Umbilical cord (tissue), 2 donors: ENCODE data around the genes GDAP1L1 and R3HDML.

- RAMPAGE, long total RNA = no peak
Measured at GRCh38 chr20:44074193-44075213, 112.5 kb downstream of the JPH2 start.

DNA sequence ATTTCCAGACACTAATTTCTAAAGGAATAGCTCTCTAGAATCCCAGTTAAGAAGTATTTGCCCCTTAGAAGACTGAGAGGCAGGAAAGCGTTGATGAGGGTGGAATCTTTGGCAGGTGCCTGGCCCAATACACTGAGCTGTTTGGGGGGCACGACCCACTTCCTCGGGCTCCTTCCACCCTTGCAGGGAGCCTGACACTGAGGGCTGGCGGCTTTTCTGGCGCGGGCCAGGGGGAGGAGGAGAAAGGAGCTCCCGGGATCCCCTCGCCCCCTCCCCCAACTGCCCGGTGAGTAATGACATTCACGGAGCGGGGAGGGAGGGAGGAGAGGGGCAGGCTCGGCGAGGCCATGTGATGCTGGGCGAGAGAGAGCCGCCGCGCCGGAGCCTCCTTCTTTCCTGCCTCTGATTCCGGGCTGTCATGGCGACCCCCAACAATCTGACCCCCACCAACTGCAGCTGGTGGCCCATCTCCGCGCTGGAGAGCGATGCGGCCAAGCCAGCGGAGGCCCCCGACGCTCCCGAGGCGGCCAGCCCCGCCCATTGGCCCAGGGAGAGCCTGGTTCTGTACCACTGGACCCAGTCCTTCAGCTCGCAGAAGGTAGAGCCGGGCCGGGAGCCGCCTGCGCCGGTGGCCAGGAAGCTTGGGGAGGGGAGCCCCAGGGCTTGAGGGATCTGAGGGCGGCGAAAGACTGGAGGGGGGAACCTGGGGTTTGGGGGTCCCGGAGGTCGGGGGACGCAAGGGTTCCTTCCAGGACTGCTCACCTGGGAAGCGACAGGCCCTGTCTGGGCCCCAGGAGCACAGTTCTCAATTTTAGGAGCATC, at the start of gene GDAP1L1:
TSS of gene GDAP1L1 (plus strand) at position 392 of the 822 bp plus-strand sequence.
- RAMPAGE, long total RNA = no peak

GRCh38 chr20:44336883-44337288, at the start of gene R3HDML:
TSS of gene R3HDML (plus strand) at chr20:44337043.
- RAMPAGE, long total RNA = no peak

GRCh38 chr20:44355900-44356905, 704 bp downstream of the HNF4A start:
- RAMPAGE, long total RNA = no peak

DNA sequence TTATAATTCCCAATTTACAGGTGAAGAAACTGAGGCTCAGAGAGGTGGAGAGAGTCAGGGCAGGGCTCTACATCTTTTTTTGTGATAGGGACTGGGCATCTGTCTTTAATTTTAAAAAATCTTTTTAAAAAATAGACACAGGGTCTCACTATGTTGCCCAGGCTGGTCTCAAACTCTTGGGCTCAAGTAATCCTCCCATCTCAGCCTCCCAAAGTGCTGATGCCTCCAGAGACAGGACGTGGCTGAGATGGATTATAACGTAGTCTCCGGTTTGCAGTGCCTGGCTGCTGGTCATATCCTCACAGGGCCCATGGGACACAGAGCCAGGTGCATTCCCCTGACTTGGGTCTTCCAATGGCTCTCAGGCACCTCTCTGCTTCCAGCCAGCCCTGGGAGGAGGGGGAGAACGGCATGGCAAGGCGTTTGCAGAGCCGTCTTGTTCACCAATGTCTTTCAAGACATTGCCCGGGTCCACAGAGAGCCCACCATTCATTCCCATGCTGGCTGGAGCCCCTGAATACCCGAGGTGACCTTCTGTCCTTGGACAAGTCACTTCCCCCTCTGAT, 38.4 kb downstream of the HNF4A start:
- RAMPAGE, long total RNA = no peak

- RAMPAGE, long total RNA = no peak
Measured at GRCh38 chr20:44406510-44407174, 51.1 kb downstream of the HNF4A start.

- RAMPAGE, long total RNA = no peak
Measured at GRCh38 chr20:44430129-44430987, 45.3 kb upstream of the TTPAL start.

- RAMPAGE, long total RNA = no peak
Measured at GRCh38 chr20:44430988-44431331, 44.7 kb upstream of the TTPAL start.

DNA sequence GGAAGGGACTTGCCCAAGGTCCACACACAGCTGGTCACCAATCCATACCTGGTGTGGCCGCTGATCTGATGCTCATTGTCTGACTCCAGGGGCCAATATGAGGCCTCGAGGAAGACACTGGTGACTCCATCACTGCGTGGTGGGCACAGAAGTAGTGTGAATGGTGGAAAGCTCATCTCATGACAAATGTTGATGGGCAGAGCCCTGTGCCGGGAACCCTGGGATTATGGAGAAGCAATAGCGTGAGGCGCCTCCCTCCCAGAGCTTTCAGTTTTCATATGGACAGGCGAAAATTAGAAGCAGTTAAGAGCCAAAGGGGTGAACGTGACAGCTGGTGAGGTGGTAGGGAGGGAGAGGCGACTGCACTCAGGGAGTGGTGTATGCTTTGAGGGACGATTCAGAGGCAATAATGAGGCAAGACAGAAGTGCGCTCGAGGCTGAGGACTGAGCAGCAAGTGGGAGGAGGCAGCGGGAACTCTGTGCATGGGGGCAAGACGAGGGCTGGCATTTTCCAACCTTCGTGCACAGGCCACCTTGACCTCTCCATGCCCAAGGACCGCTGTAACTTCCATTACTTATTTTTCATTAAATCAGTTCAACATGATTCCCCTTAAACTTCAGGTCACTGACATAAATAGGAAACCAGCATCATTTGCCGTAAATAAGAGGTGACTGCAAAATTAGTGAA, 39.2 kb upstream of the TTPAL start:
- RAMPAGE, long total RNA = no peak

DNA sequence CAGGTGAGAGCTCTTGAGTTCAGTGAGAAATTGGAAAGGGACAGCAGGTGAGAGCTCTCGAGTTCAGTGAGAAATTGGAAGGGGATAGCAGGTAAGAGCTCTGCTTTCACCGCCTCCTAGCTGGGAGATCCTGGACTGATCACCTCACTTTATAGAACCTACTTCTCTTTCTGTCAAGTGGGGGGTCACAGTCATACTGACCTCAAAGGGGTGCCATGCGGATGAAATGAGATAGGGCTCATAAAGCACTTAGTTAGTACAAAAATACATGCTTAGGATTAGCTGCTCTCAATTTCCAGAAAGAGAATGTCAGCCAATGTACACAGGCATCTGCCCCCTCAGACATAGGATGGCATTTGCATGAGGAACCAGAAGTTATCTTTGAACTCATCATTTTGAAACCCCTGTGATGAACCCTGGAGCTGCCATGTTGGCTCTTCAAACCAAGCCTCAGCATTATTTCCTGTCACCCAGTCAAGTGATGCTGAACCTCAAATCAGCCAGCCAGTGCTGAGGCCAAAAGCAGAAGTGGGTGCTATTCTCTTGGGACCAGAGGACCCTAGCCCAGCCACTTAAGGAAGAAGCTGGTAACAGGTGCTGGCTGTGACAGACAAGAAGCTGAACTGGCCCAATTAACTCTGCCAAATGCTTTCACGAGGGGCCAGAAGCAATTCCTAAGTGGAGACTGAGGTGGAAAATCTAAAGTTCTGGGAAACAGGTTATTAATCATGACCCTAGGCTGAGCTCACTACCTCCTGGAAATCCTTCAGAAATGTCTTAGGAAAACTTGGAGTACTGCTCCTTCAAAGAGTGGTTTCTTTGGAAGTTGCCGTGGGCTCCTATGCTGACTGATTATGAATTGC, 3.8 kb downstream of the PKIG start:
- RAMPAGE, long total RNA = no peak

GRCh38 chr20:44596894-44597436, 14.6 kb downstream of the PKIG start:
- RAMPAGE, long total RNA = no peak

DNA sequence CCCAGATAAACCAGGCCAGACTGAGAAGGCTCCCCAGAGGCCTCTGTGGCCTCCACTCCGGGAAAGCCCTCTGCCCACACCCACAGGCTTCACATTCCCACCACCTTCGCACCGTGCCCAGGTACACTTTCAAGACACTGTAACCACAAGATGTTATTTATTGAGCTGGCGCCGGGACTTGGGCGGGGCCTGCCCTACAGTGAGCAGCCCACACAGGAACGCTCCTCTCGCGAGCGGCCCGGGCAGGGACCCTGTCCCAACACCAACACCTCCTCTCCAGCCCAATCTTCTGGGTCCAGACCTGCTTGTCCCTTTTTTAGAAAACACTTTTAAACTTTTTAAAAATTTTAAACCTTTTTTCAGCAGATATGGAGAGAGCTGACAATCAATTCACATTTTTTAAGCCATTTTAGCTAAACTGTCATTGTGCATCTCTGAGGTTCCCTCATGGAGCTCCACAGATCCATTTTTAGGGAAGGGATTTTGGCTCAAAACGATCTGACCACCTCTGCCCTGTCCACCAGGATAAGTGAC, 33.0 kb downstream of the ADA start:
- RAMPAGE, long total RNA = no peak

DNA sequence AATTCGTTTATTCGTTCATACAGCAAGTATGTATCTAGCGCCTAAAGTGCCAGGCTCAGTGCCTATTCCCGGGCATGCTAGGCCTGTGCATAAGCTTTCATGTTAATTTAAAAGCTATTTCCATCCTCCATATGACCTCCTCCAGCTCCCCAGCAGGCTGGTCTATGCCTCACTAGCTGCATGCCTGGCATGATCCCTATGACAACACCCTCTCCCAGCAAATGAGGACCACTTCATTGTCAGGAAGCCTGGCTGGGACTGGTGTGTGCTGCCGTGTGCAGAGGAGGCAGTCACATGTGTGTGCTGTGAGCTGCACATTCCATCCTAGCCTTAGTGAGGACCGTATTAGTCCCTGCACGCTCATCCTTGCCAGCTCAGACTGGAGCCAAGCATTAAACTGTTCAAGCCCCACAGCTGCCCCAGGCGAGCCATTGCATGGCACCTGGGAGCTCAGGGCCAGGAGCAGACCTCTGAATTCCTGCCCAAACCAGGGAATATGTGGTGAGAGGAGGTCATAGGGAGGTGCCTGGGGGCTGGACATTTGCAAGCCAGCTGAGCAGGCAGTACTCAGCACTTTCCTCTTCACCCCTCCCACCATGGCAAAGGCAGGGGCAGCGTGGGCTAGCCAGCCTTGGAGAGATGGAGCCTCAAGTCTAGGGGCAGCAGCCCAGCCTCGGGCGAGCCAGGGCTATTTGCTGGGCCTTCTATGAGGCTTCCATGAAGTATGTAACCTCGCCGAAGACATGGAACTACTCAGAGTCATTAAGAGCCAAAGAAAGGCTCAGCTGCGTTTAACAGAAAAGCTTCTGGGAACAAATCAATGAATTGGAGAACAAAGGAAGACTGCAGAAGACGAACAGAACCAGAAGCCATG, 8.7 kb upstream of the CCN5 start:
- RAMPAGE, long total RNA = no peak

GRCh38 chr20:44727176-44727863, 12.2 kb downstream of the CCN5 start:
- RAMPAGE, long total RNA = no peak

DNA sequence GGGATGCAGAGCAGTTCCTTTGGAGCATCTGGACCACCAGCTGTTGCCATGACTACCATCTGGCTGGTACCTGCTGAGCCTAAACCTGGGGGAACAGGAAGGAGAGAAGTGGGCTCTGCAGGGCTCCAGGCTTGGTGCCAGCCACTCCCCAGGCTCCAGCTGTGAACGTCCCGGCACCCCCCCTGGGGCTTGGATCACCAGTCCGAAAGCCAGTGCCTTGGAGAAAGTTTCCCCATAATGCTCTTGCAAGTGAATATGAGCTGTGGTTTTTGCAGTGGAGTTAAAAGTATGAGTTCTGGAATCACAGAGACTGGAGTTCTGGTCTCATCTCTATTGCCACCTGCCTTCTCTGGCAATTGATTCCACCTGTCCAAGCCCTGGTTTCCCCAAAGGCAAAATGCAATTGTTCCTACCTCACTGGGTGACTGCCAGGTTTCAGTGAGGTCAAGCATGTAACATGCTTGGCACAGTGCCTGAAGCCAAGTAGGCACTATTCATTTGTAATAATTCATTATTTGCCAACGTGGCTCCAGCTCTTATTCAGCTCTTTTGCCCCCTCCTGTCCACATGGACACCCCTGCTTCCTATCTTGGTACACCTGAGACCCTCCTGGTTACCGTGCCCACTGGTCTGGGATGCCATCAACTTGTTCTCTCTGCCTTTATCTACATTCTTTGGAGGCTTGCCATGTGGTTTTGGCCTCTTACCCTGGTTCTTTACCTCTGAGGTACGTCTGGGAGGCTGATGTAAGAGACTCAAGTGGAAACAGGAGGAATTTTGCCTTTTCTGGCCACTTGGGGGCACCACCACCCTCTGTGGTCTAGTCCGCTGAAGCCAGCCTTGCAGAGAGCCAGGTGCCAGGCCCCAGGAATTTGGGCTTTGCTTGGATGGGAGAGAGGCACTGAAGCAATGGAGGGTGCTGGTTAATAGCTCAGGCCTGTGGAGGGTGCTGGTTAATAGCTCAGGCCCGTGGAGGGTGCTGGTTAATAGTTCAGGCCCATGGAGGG, 1.5 kb downstream of the KCNK15 start:
- RAMPAGE, long total RNA = no peak

DNA sequence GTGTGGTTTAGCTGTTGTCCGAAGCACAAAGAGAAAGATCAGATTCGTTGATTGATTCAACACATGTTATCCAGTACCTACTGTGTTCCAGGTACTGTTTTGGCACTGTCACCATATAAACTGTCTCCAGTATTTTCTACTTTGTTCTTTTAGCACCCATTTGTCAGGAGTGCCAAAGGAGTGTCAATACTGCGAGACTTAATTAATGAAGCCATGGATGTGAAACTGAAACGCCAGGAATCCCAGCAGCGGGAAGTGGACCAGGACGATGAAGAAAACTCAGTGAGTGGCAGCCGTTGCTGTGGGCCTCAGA, 33.9 kb downstream of the STK4 start:
- RAMPAGE, long total RNA = no peak

- RAMPAGE, long total RNA = no peak
Measured at GRCh38 chr20:45071357-45071733, 29.6 kb downstream of the KCNS1 start.

GRCh38 chr20:45293028-45294180, 13.2 kb upstream of the RBPJL start:
- RAMPAGE, long total RNA = no peak

DNA sequence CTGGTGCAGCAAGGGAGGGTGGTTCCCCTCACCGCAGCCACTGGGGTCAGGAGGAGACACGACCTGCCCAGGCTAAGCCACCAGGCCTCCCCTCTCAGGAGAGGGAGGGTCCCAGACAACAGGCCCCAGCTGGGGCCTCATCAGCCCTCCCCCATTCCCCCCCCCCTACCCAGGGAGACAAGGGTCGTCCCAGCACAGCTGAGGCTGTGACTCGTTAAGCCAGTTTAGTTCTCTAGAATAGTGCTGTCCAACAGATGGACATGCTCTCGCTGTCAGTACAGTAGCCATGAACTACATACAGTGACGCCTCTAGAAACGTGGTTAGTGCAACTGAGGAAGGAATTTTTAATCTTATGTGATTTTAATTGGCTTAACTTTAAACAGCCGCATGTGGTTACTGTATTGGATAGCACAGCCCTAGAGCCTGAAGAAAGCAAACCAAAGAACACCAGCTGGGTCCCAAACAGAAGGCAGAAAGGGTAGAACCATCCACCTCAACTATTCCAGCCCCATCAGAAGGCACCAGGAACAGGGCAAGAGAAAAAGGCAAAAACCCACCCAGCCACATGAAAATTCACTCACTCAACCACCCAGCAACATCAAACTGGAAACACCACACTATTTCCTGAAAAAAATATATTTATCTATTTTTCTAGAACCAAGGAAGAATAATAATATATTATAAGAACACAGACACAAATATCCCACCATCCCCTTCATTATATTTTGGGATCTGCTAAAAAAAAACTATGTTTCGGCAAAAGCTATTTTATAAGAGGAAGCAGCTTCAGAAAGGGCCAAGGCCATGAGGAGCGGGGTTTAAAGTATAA, 17.6 kb upstream of the MATN4 start:
- RAMPAGE, long total RNA = no peak

- RAMPAGE, long total RNA = no peak
Measured at GRCh38 chr20:45330076-45330744, 18.0 kb downstream of the SDC4 start.